SK-N-SH (cell line): ENCODE data around the genes MUCL3, MUC22, CCHCR1, POU5F1, CSNK2B, LY6G5B, DDAH2 and CLIC1.

DNA sequence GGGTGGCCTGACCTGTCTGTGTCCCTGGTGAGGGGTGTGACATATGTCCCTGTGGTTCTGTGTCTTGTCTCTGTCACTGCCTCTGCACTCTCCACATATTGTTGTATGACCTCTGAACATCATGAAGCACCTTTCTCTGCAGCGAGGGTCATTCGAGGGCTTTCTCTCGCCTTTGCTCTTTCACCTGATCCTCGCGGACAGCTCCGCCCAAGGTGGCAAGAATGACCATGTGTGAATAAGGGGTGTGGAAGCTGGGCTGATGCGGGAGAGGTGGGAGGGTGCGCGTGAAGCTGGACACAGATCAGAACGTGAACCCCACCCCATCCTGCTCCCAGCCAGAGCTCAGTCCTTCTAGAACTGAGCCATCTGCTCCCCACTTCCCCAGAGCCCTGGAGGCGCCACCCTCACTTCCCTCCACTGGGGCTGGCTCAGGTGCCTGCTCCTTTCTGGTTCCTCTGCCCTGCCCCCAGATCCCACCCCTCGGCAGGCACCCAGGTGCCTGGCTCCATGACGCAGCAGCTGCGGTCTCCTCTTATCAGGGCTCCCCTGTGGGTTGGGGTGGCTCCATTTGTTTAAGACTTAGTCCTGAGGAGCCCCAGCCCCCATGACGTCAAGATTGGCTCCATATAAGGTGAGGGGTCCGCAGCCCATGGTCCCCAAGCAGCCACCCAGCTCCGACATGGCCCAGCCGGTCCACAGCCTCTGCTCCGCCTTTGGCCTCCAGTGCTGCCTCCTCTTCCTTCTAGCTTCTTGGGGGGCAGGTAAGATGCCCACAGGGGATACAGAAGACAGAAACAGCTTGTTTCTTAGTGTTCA lies at the start of gene MUCL3:
TSS of gene MUCL3 (plus strand) at position 653 of the 816 bp plus-strand sequence.
- RRBS, result no CpG with 5 or more reads among the region's 19 CpGs
CAGE:
- cytosol, long polyA plus RNA, result no peak
- long polyA plus RNA, result no peak
- nucleus, long polyA plus RNA, result no peak

GRCh38 chr6:31010314-31010628 lies at the start of gene MUC22:
Gene MUC22, plus strand, starts transcription at chr6:31010474.
- RRBS, result no CpG with 5 or more reads among the region's 5 CpGs
CAGE:
- cytosol, long polyA plus RNA, result no peak
- long polyA plus RNA, result no peak
- nucleus, long polyA plus RNA, result no peak

DNA sequence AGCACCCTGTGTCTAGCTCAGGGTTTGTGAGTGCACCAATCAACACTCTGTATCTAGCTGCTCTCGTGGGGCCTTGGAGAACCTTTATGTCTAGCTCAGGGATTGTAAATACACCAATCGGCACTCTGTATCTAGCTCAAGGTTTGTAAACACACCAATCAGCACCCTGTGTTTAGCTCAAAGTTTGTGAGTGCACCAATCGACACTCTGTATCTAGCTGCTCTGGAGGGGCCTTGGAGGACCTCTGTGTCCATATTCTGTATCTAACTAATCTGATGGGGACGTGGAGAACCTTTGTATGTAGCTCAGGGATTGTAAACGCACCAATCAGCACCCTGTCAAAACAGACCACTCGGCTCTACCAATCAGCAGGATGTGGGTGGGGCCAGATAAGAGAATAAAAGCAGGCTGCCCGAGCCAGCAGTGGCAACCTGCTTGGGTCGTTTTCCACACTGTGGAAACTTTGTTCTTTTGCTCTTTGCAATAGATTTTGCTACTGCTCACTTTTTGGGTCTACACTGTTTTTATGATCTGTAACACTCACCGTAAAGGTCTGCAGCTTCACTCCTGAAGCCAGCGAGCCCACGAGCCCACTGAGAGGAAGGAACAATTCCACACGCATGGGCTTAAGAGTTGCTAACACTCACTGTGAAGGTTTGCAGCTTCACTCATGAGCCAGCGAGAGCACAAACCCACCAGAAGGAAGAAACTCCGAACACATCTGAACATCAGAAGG lies 11.3 kb downstream of the MUC22 start:
- RRBS, result no CpG with 5 or more reads among the region's 14 CpGs
CAGE:
- cytosol, long polyA plus RNA, result no peak
- long polyA plus RNA, result no peak
- nucleus, long polyA plus RNA, result no peak

DNA sequence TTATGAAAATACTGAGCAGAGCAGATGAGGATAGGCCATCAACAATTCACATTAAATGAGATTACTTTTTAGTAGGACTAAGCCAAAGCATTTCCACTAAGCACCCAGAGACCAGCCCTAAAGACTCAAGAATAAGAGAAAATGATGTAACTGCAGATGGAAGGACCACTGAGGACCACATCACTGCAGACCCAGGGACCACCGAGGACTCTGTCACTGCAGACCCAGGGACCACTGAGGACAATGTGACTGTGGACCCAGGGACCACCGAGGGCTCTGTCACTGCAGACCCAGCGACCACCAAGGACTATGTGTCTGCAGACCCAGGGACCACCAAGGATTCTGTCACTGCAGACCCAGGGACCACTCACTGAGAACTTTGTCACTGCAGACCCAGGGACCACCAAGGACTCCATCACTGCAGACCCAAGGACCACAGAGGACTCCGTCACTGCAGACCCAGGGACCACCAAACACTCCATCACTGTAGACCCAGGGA lies 45.9 kb downstream of the MUC22 start:
- RRBS, result no CpG with 5 or more reads among the region's 4 CpGs
CAGE:
- cytosol, long polyA plus RNA, result no peak
- long polyA plus RNA, result no peak
- nucleus, long polyA plus RNA, result no peak

GRCh38 chr6:31157532-31157904 lies at the start of gene CCHCR1:
Gene CCHCR1, minus strand, starts transcription at chr6:31157802.
- RRBS, result no CpG with 5 or more reads among the region's 7 CpGs
CAGE:
- cytosol, long polyA plus RNA, result no peak
- long polyA plus RNA, result no peak
- nucleus, long polyA plus RNA, result no peak

- RRBS, result no CpG with 5 or more reads among the region's 29 CpGs
CAGE:
- cytosol, long polyA plus RNA, result no peak
- long polyA plus RNA, result no peak
- nucleus, long polyA plus RNA, result no peak
Measured at GRCh38 chr6:31170070-31170939, at the start of gene POU5F1. Gene POU5F1, minus strand, starts transcription at chr6:31170682.

GRCh38 chr6:31399875-31400512 lies 3.4 kb upstream of the MICA start:
- RRBS, result no CpG with 5 or more reads among the region's 44 CpGs
CAGE:
- cytosol, long polyA plus RNA, result no peak
- long polyA plus RNA, result no peak
- nucleus, long polyA plus RNA, result no peak

DNA sequence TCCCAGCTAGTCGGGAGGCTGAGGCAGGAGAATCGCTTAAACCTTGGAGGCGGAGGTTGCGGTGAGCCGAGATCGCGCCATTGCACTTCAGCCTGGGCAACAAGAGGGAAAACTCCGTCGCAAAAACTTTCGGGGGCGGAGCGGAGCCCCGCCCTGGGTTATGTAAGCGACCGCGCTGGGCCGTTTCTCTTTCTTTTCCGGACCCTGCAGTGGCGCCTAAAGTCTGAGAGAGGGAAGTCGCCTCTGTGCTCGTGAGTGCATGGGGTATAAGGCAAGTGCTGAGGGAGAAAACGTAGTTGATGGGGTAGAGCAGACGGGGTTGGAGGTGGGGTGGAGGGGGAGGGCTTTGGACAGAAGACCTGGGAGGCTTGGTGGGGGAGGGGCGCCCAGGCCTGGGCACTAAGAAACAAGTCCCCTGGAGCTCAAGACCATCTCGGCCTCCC lies 2.9 kb upstream of the MICA start:
- RRBS, result no CpG with 5 or more reads among the region's 25 CpGs
CAGE:
- cytosol, long polyA plus RNA, result no peak
- long polyA plus RNA, result no peak
- nucleus, long polyA plus RNA, result start-site peak on the plus strand centred at position 174 of the sequence, 72 bp wide, 19 and 29 reads in 2 replicates

DNA sequence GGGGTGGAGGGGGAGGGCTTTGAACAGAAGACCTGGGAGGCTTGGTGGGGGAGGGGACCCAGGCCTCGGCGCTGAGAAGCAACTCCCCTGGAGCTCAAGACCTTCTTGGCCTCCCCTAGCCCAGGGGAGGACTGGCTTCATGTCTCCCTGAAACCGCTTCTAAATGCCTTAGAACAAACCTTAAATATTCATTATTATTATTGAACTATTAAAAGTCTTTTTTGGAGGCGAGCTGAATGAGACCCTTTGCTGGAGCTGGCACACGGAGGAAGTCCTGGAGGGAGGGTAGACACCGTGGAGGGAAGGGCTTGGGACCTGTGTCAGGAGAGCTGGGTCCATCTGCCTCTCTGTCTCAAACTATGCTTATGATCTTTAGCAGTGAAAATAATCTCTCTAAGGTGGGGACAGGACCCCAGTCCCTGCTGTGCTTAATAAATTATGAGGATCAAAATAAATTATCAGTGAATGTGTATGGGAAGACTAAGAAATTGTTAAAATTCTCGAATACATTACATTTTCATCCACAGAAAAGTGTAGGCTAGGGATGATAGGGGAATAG lies 2.8 kb upstream of the MICB start:
- RRBS, result no CpG with 5 or more reads among the region's 7 CpGs
CAGE:
- cytosol, long polyA plus RNA, result no peak
- long polyA plus RNA, result no peak
- nucleus, long polyA plus RNA, result no peak

- RRBS, result no CpG with 5 or more reads among the region's 3 CpGs
CAGE:
- cytosol, long polyA plus RNA, result no peak
- long polyA plus RNA, result no peak
- nucleus, long polyA plus RNA, result no peak
Measured at GRCh38 chr6:31540628-31540936, 1.2 kb downstream of the DDX39B start.

GRCh38 chr6:31615496-31616242 lies 635 bp downstream of the AIF1 start:
- RRBS, result no CpG with 5 or more reads among the region's 12 CpGs
CAGE:
- cytosol, long polyA plus RNA, result no peak
- long polyA plus RNA, result no peak
- nucleus, long polyA plus RNA, result no peak

DNA sequence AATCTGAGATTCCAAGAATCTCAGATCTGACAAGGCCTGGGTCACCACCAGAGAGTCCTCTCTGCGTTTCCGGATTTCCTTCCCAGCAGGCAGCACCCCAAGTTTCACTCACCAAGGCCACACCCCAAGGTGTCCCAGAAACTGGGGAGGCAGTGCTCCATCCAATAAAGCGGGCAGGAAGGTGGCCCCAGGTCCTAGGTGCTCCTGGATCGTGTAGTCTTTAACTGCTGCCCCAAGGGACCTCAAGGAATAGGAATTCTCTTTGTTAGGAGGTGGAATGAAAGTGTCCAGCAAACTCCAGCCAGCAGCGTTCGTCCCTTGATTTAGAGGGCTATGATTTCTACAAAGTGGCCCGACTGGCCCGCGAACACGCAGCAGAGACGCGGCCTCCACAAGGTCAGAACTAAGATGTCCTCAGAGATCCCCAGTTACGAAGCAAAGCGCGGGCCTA lies 344 bp downstream of the C6orf47 start:
- RRBS, result no CpG with 5 or more reads among the region's 15 CpGs
CAGE:
- cytosol, long polyA plus RNA, result no peak
- long polyA plus RNA, result no peak
- nucleus, long polyA plus RNA, result no peak

GRCh38 chr6:31665994-31666545 lies at the start of gene CSNK2B:
Gene CSNK2B, plus strand, starts transcription at chr6:31666080.
- RRBS, result 2% methylated on average over 12 of the region's 37 CpGs
CAGE:
- cytosol, long polyA plus RNA, result start-site peak on the plus strand at chr6:31666084-31666121, 180 and 542 reads in 2 replicates
- long polyA plus RNA, result start-site peak on the plus strand at chr6:31666071-31666119, 356 and 378 reads in 2 replicates
- nucleus, long polyA plus RNA, result start-site peak on the plus strand at chr6:31666106-31666123, 25 and 98 reads in 2 replicates

DNA sequence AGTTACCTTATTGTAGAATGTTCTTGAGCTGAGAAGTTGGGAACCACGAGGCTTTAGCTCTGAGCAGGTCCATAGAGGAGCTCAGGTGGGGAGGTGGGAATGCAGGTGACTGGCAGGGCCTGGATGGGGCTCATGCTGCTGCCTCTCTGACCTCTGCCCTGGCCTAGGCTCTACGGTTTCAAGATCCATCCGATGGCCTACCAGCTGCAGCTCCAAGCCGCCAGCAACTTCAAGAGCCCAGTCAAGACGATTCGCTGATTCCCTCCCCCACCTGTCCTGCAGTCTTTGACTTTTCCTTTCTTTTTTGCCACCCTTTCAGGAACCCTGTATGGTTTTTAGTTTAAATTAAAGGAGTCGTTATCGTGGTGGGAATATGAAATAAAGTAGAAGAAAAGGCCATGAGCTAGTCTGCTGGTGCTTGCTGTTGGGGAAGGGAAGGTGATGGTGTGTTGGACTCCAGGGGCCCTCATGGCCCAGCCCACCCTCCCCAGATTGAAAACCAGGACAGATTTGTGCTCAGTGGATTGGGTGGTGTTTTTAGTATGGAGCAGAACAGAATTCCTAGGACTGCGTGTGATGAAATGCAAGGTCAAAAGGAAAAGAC lies at the start of gene LY6G5B:
TSS of gene LY6G5B (plus strand) at position 308 of the 604 bp plus-strand sequence.
- RRBS, result no CpG with 5 or more reads among the region's 9 CpGs
CAGE:
- cytosol, long polyA plus RNA, result no peak
- long polyA plus RNA, result no peak
- nucleus, long polyA plus RNA, result no peak

- RRBS, result no CpG with 5 or more reads among the region's 7 CpGs
CAGE:
- cytosol, long polyA plus RNA, result no peak
- long polyA plus RNA, result no peak
- nucleus, long polyA plus RNA, result no peak
Measured at GRCh38 chr6:31719901-31720572, 1.5 kb downstream of the LY6G6C start.

DNA sequence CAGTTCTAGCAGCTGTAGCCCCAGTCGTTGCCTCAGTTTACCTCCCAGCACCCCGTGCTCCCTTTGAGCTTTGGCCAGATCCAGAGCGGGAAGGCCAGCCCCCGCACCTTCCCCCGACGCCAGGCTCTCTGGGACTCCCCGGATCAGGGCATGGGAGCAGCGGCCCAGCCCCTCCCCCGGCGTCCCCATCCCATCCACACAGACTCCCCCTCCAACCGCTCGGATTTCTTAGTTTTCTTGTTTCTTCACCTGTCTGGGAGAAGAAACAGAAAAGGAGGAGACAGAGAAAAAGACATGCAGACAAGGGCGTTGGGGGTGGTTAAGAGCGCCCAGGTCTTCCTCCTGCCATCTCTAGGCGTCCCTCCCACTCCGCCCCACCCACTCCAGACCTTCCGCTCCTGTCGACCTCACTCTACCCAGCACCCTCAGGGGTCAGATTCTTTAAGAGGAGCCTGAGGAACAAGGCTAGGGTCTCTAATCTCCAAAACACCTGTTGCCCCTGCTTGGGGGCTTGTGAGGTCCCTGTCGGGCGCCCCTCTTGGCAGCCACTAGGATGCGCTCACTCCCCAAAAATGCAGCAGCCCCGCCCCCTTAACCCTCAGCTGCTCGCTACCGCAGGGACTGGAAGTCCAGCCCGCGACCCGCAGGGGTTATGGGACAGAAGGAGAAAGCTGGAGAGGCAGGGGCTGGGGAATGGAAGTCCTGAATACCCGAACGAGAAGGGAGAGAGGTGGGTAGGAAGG lies at the start of gene DDAH2:
TSS of gene DDAH2 (minus strand) at position 327 of the 743 bp plus-strand sequence.
- RRBS, result 57% methylated on average over 1 of the region's 29 CpGs
CAGE:
- cytosol, long polyA plus RNA, result no peak
- long polyA plus RNA, result no peak
- nucleus, long polyA plus RNA, result no peak

- RRBS, result 2% methylated on average over 6 of the region's 47 CpGs
CAGE:
- cytosol, long polyA plus RNA, result no peak
- long polyA plus RNA, result no peak
- nucleus, long polyA plus RNA, result no peak
Measured at GRCh38 chr6:31729716-31730331, 725 bp upstream of the DDAH2 start.

DNA sequence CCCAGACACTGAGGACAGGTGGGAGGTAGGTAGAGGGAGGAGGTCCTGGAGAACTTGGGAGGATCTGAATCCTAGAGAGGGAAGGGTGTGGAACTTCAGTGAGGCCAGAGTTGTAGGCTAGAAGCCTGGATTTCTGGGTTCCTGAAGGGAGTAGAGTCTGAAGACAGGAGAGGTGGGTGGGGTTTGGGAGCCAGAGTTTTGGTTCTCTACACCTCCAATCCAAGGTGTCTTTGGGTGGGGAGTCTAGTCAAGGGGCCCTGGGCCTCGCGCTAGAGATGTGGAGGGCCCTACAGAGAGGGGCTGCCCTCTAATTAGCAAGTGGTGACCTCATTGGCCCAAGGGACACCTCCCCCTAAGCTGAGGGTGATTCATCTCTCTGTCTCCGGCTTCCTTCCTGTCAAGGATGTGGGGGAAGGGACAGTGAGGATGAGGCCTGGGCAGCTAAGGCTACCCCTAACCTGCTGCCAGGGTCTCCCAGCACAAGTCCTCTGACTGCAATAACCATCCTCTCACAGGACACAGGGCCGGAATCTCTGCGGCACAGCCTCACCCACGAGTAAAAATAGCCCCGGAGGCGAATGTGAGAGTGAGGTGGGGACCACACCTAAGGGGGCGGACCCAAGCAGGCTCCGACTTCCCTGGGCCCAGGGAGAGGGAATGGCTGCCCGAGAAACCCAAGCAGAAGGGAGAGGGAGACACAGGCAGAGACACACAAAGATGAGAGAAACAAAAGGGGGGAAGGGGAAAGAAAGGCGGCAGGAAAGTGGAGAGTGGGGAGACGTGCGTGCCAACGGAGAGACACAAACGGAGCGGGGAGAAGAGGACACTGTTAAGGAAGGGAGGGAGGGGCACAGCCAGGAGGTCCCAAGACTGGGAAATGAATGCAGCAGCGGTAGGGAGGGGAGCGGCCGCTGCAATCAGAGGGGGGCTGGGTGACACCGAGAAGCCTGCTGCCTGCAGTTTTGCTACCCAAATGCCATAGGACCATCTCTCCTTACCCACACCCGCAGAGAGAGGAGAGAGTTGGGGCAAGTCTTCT lies 1.5 kb downstream of the CLIC1 start:
- RRBS, result no CpG with 5 or more reads among the region's 22 CpGs
CAGE:
- cytosol, long polyA plus RNA, result no peak
- long polyA plus RNA, result no peak
- nucleus, long polyA plus RNA, result no peak

GRCh38 chr6:31736087-31736769 lies at the start of gene CLIC1:
Gene CLIC1, minus strand, starts transcription at chr6:31736530.
- RRBS, result 2% methylated on average over 6 of the region's 24 CpGs
CAGE:
- cytosol, long polyA plus RNA, result start-site peak on the minus strand at chr6:31736303-31736542, 4,357 and 5,861 reads in 2 replicates
- long polyA plus RNA, result start-site peak on the minus strand at chr6:31736303-31736566, 5,049 and 6,135 reads in 2 replicates
- nucleus, long polyA plus RNA, result start-site peak on the minus strand at chr6:31736303-31736393, 1,395 and 2,576 reads in 2 replicates; start-site peak on the minus strand at chr6:31736453-31736545, 334 and 955 reads in 2 replicates

DNA sequence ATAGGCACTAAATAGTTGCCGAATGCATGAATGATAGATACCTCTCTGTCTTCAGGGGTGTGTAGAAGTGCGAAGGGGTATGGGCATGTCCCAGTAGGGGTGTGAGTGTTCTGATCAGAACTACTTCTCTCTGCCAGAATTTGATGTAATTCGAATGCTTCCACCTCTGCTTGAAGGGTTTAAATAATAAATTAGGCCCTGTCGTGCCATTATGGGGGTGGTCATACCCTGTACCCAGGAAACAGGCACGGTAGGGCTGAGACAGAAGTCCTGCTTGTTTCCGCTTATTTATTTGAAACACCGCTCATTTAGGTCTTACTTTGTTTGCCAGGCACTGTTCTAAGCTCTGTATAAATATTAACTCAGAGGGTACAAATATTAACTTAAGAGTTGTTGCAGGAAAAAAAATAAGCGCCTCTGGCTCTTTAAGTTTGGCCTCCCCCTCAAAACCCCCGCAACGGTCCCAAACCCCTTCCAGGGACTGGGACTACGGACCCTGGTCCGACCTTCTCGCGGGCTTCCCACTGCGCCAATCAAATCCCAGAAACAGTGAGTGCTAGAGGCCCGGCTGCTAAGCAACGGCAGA lies 489 bp upstream of the MSH5 start:
- RRBS, result no CpG with 5 or more reads among the region's 17 CpGs
CAGE:
- cytosol, long polyA plus RNA, result no peak
- long polyA plus RNA, result no peak
- nucleus, long polyA plus RNA, result no peak